Anterior vena cava (tissue), 1 donor: ENCODE results near the gene SLC25A46.

DNA sequence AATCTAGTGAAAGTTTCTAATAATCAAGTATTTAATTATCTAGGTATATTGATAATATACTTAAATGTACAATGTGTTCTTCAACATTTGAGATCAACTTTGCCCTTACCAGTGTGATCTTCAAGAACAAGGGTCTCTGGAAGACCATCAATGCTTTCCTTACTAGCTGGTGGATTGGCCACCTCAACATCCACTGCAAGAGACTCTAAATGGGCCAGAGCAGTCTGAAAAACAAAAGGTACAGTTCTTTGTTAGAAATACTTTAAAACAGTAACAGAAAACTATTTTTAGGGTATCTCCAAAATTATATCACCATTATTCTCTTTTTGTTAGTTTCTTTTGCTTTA lies 65.2 kb downstream of the PJA2 start:
- PRO-cap, result no peak

- PRO-cap, result no peak
These were observed 41.1 kb downstream of the PJA2 start for GRCh38 chr5:109368529-109369221.

DNA sequence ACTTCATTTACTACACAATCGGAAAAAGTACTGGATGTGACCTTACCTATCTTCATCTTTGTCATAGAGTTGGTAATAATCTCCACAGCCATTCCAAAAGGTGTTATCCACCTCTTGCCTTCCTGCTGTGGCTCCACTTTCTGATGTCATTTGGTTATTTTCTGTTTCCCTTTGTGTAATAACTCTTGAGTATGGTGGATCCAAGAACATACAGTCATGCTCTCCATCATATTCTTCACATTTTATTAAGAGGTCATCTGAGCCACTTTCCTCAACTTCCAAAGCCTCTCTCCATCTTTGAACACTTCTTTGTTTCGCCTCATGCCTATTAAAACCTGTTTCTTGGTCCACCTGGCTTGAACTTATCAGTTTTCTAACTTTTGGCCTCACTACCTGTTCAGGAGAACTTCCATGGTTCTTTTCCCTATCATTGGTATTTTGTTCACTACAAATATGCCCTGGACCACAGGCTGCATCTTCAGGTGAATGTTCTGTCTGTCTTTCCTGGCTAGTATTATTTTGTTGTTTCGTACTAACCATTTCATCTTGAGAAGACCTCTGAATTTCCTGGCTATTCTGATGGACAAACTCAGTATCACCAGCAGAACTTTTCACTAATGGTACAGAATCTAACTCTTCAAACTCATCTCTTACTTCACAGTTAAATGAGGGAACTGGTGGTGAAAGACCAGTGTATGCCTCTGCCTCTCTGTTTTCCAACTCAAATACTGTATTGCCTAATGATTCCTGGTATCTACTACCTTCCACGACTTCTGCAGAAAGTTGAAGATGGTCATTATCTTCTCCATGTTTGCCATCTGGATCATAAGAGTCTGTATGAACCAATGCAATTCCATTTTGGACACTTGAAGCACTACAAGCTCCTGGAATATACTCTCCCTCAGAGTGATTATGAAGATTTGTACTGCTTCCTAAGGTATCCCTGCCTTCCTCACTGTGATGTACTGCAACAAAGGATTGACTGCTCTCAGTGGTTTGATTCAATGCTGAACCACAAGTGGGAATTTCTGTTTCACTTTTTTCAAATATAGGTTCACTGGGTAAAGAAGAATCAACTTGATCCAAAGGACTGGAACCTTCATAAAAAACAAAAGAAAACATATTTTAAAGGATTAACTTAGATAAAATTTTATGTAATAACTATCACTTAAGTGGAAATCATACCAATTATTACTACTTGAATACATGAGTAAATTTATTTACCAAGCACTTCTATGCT lies 31.2 kb downstream of the PJA2 start:
- PRO-cap, result no peak

DNA sequence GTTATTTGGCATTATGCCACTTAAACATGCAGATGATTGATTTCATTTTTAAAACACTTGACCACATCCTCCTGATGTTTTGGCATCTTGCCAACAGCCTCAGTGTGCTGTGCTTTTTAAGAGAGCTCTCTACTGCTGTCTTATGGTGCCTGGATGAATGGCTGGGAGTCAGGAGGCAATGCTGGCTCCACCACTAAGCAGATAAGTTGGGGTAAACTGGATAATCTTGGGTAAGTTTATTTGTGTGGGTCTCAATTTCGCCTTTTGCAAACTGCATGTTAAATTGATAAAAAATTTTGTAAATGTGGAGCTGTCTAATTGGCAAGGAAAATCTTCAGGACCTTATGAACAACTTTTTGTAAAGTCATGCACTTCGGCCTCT lies 364.6 kb downstream of the MAN2A1 start:
- PRO-cap, result no peak

GRCh38 chr5:110738797-110739961 lies at the start of gene SLC25A46:
TSS of gene SLC25A46 (plus strand) at chr5:110739007.
- PRO-cap, result bidirectional peak, plus-strand start at chr5:110739020, minus-strand start at chr5:110738934

DNA sequence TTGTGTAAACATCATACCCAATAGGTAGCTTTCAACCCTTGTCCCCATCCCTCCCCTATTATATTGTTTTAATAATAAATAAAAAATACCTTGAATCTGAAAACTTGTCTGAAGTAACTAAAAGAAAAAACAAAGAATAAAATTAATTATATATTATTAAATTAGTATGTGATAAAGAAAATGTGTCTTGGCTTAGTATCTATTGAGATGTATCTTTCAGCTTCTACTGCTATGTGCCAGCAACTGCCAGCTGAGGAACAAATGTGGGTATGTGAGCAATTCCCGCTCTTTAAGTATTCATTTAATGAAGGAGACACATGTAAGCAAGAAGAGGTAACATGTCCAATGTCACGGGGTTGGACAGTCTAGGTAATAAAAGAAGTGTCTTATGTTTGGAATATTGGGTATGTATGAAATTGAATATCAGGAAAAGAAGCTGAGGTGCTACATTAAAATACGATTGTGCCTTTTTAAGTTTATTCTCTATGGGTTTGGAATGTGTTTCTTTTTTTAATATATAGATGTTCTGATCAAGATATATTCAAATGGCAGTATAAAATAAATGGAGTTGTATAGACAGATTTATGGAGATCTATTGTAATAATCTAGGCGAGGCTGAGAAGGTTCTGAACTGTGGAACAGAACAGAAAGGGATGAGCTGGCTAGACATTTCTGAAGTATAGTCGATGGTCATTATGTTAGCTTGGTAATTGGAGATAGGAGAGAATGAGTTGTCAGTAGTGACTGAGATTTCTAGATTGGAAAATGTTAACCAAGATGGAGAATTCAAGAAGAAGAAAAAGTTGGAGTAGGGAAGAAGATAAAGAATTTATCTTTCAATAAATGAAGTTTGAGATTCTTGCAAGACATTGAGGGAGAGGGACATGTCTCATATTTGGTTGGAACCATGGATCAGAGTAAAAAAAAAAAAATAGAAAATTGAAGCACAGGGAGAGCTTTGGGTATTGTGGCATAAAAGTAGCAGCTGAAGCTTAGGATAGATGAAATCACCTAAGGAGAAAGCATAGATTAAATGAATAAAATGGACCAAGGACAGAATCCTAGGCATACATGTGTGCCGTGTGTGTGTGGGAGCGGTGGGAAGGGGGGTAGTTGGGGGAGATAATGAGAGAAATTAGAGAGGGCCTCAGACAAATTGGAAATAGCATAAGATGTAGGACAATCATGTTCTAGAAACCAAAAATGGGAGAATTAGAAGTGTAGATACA lies 10.0 kb downstream of the SLC25A46 start:
- PRO-cap, result no peak

GRCh38 chr5:110917416-110918003 lies 154.0 kb upstream of the TSLP start:
- PRO-cap, result no peak

GRCh38 chr5:111227816-111228267 lies 3.7 kb downstream of the CAMK4 start:
- PRO-cap, result no peak

- PRO-cap, result no peak
These were observed 8.3 kb downstream of the CAMK4 start for GRCh38 chr5:111232510-111232929.

- PRO-cap, result no peak
These were observed 22.6 kb downstream of the NREP start for GRCh38 chr5:111734216-111735039.

- PRO-cap, result no peak
These were observed 250.3 kb downstream of the EPB41L4A start for GRCh38 chr5:112168643-112169227.

DNA sequence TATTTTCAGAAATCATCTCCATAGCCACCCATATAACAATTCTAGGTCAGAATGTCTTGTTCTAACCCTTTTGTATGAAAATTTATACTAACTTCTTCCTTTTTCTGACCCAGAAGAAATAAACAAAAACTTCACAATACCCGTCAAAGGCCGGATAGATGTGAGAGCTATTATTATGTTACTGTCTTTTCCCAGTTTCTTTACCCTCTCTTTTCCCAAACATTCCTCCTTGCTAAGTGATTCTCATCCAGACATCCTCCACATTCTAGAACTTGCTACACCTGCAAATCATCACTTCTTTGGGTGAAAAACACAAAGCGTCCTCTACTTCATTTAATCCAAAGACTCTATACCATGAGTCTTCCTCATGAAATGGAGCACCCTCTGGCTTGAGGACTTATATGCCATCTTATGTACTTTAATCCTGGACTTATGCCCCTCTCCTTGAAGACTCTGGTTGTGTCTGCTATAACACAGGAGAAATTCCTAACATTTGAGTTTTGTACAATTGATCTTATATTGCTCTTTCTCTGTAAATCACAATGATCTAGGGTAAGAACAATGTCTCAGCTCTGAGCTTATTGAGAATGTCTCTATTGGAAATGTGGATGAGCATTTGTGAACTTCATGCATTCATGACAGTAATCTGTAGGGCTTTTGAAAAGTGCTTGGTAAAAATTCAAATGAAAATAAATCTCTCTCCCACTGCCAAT lies 194.0 kb downstream of the EPB41L4A start:
- PRO-cap, result no peak

DNA sequence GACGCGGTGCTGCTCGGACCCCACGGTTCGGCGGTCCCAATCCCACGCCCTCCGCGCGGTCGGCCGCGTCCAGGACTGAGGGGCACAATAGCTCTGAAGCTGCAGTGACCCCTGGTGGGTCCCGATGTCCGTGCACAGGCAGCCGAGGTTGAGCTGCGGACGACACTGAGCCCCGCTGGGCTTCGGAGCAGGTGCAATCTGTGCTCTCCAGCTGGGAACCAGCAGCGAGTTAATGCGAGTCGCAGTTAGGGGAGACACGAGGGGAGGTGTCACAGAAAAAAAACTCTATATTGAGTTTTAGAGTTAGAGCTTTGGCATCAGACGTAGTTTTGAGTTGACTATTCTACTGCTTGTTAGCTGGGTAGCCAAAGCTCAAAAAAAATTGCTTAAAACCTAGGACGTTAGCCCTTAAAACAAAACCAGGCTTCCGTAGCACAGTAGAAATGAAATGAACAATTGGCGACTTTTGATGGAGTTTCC lies 1.3 kb upstream of the EPB41L4A start:
- PRO-cap, result unidirectional peak, minus-strand start at position 77 of the sequence

GRCh38 chr5:112861914-112862428 lies 884 bp downstream of the SRP19 start:
- PRO-cap, result no peak

GRCh38 chr5:112878160-112878815 lies 17.2 kb downstream of the SRP19 start:
- PRO-cap, result no peak

DNA sequence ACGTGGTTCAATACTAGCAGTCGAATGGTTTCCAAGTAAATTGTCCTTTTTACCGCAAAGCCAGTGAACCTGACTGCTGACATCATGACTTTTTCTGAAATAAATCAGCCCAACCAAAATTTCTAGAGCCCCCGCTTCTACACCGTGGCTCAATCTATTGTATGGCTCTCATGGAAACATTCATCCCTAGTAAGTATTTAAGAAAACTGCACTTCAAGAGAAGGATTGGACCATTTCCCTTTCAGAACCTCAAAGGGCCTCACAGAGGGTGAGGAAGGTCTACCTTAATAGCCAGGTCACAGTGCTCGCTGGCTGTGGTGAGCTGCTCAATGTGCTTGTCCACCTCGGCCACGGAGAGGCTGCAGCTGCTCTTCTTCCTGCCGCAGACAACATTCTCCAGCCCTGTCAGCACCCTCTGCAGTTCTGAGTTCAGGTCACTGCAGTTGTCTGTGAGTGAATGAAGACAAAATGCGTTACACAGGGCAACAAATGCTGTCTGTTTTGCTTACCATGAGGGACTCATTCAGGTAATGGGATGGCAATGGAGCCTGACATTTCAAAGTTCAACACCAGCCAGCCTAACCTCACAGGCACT lies 127.4 kb downstream of the DCP2 start:
- PRO-cap, result no peak

- PRO-cap, result no peak
These were observed 174.6 kb downstream of the DCP2 start for GRCh38 chr5:113151171-113151537.

DNA sequence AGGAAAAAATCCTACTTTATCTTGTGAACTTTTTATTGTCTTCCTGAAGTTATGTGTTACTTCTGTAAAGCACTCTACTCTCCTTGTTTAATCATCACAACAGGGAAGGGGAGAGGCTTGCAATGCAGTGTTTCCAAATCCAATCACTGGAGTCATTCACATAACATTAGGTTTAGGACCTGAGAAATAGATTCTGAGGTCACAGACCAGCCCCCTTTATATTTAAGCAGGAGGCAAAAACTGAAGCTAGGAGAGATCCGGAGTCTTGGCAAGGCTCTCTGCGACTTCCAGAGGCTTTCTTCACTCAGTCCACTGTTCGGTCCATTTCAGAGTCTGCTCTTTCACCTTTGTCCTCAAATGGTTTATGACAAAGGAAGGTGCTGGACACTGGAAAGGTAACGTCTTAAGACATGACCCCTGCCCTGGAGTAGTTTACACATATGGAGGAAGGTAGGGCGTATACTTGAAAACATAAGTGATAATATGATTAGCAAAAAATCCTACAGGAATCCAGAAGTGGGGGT lies 188.0 kb downstream of the TSSK1B start:
- PRO-cap, result no peak

DNA sequence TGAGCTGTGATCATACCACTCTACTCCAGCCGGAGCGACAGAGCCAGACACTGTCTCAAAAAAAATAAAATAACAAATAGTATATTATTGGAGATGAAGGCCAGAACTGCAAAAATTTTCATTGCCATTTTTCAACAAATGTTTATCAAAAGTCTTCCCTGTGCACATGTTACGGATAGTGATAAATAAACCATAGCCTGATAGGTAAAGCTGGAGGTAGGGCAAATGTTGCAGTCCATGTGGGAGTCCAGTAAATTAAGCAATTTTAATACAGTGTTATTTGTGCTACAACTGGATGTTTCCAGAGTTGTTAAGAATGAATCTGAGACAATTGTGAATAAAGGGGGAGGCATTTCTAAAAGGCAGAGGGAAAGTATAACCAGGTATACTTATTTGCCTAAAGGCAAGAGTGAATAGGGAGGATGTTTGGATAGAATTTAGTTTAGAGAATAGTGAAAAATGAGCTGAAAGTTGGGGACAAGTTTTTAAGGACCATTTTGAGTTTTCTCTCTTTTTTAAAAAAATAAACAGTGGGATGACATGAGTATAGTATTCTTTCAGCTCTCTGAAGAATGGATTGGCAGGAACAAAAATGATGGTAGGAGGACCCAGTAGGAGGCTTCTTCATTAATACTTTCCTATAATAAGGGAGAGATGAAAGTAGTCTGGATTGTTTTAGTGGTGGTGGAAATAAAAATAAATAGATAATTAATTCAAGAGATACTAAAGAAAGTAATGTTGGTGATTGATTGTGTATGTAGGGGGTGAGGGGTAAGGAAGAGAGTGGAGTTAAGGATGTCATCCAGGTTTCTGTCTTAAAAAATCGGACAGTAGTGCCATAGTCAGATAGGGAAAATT lies 44.5 kb downstream of the YTHDC2 start:
- PRO-cap, result no peak

DNA sequence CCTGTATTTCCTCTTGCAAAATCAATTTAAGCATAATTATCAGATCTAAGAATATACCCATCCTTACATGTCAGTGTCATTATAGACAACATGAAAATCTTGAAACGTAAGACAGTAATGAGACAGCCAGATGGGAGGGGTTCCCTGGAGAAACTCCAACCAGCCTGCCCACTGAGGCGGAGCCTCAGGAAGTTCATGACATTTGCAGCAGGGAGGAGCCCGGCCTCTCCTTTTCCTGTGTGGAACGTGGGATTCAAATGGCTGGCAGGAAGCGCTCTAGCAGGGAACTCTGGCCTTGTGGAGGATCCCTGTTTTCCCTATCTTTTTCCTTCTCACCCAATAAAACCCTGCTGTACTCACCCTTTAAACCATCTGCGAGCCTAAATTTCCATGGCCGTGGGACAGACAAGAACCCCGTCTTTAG lies 176.6 kb upstream of the KCNN2 start:
- PRO-cap, result no peak